Measurements from ENCODE around the gene TVP23B.

- PRO-cap, 2 experiments = no peak in any of the 2 experiments
Measured at GRCh38 chr17:18679411-18679650, 2.8 kb downstream of the FOXO3B start.

DNA sequence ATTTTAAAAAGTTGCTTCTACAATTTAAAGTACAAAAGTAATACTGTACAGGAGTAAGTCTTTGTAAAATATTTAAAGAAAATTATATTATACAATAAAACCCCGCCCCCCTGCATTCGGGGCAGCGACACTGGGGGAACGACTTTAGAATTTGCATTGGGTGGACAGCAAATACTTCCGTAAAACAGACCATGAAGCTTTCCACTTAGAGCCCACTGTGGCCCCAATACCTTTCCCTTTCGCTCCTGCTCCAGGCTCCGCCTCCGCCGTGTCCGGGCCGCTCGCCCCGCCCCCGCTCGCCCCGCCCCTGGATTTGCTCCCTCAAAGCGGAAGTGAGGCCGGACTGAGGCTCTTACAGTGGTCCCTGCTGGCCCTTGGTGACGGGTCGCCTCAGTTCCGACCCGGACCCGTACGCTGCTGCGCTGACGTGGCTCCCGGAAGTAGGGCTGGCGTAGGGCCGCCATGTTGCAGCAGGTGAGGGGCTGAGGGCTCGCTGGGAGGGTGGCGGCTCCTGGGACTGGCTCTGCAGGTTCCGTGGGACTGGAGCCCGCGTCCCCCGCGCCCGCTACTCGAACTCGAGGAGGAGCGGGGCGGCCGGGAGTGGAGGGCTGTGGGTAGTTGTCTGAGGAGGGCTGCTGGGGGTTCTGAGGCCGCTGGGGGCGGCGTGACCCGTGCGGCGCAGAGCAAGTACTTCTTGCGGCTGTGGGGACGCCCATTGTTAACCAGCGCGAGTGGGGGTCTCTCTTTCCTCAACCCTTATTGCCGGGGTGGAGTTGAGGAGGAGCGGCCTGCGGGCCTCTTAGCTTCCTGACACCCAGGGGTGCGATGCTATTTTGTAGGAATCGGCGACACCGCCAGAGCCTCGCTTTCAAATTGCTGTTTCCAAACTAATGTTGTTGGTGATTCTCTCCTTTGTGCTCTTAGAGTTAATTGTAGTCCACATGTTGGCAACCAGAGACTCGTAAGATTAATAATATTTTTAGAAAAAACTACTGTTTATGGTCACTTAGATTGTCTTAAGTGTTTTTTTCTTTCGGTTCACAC is at the start of gene TVP23B:
TSS of gene TVP23B (plus strand) at position 352 of the 1,044 bp plus-strand sequence.
- PRO-cap, 2 experiments = peak in 2 of 2 experiments; most common plus-strand start position 197 of the sequence (in 1); most common minus-strand start position 146 of the sequence (in 1)

DNA sequence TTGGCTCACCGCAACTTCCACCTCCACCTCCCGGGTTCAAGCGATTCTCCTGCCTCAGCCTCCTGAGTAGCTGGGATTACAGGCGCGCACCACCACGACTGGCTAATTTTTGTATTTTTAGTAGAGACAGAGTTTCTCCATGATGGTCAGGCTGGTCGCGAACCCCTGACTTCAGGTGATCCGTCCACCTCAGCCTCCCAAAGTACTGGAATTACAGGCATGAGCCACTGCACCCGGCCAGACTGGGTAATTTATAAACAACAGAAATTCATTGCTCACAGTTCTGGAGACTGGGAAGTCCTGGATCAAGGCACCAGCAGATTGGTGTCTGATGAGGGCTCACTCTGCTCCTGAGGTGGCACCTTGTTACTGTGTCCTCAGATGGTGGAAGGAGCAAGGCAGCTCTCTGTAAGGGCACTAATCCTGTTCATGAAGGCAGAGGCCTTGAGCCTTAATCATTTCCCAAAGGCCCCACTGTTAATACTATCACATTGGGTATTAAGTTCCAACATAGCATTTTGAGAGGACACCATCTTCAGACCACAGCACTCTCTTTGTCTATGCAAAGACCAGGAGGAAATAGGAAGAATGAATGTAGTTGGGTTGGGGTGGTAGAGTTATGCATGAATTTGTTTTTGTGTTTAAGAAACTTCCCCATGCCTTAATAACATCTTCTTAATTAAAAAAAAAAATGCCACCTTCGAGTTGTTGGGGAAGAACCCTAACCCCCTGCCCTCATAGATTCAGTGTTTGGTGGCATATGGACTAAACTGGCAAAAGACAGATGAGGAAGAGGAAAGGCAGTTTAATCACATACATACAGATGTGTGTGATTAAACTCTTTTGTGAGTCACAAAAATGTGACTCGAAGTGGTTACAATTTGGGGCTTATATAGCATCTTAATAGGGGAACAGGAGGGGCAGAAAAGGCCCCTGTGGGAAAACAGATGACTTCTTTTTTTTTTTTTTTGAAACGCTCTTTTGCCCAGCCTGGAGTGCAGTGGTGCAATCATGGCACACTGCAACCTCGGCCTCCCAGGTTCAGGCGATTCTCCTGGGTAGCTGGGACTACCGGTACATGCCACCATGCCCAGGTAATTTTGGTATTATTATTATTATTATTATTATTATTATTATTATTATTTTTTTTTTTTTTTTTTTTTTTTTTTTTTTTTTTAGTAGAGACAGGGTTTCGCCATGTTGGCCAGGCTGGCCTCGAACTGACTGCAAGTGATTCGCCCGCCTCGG is 35.1 kb upstream of the SLC5A10 start:
- PRO-cap, 2 experiments = no peak in any of the 2 experiments

GRCh38 chr17:18950880-18951243 is 1.1 kb upstream of the SLC5A10 start:
- PRO-cap, 2 experiments = no peak in any of the 2 experiments

GRCh38 chr17:18955652-18955851 is 3.6 kb downstream of the SLC5A10 start:
- PRO-cap, 2 experiments = peak in 2 of 2 experiments; most common minus-strand start chr17:18955722 (in 2)

DNA sequence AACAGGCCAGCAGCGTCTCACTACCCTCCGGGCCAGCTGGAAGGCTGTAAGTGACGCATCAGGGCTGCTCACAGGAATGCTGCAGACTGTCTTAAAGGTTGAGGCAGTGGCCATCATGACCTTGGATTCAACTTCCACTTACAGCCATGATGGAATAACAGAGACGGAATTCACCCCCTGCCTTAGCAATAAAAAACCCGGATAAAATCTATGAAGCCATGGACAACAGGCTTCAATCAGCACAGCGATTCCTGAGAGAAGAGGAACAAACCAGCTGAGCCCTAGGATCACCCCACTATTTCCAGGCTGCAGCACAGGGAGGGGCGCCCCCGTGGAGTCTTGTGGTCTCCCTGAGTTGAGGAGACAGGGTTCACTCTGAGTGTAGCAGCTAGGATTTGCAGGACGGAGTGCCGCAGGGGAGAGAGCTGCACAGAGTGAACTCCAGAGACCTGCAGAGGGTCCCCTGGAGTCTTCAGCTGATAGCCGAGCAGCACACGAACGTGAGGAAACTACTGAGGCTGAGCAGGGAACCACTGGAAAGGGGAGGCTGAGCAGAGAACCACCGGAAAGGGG is 10.5 kb downstream of the FAM83G start:
- PRO-cap, 2 experiments = no peak in any of the 2 experiments

- PRO-cap, 2 experiments = no peak in any of the 2 experiments
Measured at GRCh38 chr17:19021400-19022018, 16.9 kb upstream of the FAM83G start.

DNA sequence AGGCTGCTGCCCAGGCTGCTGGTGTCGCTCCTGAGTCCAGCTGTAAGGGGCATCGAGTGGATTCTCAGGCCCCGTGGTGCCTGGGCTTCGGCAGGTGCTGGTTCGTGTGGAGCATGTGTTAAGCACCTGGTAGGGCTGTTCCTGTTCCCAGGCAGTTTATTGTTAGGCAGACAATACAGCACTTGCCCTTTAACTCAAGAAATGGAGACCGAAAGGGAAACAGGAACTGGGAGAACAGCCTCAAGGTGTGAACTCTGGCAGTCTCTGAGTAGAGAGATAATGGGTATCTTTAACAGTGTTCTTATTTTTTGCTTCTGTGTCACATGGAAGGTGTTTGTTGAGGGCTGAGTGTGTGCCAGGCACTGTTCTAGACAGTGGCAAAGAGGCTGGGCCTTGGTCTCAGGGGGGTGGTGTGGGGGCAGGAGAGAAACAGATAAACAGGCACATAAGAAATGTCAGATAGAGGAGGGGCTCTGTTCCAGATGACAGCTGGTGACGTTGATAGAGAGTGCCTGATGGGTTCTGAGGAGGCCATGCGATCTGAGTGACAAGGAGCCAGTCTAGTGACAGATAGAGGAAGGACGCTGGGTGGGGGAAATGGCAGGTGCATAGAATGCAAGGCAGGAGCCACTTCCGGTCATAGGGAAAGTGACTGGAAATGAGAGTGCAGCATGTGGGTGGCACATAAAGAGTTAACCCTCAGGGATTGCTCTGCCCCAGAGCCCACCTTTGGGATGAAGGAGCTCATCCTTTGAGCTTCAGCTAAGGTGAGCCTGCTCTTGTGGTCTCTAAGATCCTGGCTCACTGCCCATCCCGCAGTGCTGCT is 33.8 kb downstream of the EPN2 start:
- PRO-cap, 2 experiments = no peak in any of the 2 experiments

GRCh38 chr17:19282962-19283719 is 46.0 kb downstream of the EPN2 start:
- PRO-cap, 2 experiments = no peak in any of the 2 experiments

DNA sequence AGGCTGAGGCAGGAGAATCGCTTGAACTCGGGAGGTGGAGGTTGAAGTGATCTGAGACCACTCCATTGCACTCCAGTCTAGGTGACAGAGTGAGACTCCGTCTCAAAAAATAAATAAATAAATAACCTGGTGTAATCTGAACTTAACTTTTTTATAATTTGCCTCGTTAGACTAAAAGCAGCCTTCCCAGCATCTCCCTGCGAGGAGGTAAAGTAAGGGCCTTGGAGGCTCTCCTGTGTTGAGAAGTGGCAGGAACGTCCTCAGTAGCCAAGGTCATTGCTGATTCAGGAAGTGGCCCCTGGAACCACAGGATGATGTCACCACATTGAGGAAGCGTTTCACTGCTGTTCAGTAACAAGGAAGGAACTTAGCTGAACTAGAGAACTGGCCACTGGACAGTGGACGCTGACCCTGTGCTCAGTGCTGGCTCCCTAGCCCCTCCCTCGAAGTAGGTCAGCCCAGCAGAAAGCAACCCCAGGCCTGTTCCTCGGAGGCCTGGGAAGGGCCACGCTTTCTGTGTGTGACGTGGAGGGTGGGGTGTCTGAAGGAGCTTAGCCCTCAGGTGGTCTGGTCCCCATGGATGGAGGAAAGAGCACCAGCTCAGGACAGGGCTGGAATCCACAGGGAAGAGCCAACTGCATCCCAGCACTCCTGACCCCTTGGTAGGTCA is 58.4 kb downstream of the B9D1 start:
- PRO-cap, 2 experiments = no peak in any of the 2 experiments

DNA sequence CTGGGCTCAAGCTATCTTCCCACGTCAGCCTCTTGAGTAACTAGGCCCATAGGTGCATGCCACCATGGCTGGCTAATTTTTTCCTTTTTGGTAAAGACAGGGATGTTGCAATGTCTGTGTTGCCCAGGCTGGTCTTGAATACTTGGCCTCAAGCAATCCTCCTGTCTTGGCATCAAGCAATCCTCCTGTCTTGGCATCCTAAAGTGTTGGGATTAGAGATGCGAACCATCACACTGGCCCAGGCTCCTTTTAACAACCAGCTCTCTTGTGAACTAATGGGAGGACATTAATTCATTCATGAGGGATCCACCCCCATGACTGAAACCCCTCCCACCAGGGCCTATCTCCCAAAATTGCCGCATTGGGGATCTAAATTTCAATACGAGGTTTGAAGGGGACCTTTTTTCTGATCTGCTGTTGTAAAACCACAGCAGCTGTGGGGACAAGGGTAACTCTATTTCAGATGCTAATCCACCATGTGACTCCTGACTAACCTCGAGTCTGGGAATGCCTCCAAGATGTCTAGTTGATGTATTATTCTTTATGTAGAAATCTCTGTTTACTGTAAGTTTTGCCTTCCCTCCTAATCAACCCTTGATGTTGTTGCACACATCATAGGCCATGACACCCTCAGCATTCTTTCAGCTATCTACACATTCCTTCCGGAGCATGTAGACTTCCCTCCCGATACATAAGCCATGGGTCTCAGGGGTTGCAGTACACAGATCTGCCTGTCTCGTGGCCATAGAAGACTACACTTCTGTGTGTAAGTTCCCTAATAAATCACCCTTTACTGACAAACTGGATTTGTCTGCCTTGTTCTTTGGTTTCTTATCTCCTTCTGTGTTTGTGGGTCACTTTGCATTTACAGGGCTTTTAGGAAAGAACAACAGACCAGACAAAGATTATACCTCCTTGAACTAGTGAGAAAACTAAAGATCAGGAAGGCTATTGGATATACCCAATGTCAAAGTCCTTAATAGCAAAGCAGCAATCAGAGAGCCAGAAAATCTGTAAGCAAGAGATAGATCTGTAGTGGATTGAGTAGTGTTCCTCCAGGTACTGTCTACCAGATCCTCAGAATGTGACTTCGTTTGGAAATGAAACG is 37.7 kb downstream of the RNF112 start:
- PRO-cap, 2 experiments = no peak in any of the 2 experiments

DNA sequence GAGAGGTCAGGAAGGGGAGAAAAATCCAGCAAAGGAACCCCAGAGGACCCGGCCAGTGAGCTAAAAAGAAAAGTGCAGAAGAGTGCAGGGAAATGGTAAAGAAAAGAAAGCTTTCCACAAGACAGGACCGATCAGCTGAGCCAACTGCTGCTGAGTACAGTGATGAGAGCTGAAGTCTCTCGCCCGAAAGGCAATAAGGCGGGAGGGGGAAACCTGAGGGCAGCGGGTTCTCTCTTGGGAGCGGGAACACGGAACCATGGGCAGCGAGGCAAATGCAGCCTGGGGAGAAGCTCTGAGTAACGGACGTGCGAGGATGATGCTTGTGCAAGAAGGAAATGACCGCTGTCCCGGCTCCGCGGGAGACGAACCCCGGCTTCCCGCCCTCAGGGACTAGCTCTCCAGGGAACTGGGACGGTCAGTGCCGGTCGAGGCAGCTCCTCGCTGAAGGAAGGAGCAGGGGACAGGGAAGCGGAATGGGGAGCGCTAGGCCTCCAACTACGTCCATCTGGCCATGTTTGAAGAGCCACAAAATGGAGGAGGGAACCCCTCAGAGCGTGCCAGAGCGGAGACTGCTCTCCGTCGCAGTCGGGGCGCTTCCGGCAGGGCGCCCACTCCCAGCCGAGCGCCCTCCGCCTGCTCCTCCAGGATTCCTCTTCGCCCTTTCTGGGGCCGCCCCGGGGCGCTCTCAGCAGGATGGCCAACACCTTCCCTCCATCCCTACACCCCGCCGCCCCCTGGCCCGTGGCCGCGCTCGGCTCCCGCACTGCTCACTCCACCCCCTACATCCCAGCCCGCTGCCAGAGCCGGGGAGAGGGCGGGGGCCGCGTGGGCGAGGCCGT is 480 bp upstream of the ALDH3A2 start:
- PRO-cap, 2 experiments = peak in 2 of 2 experiments; most common plus-strand start position 299 of the sequence (in 2); most common minus-strand start position 571 of the sequence (in 2)

DNA sequence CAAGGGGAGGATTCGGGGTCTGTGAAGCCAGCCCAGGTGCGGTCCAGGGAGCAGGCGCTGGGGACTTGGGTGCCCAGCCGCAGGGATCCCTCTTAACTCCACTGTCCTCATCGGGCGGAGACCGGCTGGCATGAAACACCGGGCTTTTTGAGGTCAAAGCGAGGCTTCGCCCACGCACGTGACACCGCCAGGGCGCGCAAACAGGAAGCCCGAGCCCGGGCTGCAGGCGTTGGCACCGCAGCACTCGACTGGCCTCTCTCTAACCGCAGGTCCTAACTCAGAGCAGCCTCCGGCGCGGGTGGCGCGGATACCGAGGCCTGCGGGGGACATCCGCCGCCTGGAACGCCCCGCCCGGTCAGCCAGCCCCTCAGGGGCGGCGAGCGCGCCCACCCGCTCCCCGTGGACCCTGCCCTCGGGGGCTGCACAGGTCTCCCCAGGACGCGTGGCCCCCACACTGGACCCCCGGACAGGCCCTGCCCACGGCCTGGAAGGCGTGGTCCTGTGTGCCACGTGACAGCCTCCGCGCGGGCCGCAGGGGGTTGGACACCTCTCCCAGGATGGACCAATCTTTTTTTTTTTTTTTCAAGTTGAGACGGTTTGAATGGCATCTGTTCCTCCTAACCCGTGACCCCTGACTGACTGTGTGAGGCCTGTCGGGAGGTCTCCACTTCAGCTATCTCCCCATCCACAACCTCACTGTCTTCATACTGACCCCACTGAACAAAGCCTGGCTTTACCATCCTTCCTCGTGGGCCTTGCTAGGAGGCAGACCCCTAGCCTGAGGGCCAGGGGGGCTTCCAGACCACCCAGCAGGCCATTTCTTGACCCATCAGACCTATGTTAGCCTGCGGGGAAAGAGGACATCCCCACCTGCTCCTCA is 8.3 kb upstream of the SLC47A2 start:
- PRO-cap, 2 experiments = no peak in any of the 2 experiments

DNA sequence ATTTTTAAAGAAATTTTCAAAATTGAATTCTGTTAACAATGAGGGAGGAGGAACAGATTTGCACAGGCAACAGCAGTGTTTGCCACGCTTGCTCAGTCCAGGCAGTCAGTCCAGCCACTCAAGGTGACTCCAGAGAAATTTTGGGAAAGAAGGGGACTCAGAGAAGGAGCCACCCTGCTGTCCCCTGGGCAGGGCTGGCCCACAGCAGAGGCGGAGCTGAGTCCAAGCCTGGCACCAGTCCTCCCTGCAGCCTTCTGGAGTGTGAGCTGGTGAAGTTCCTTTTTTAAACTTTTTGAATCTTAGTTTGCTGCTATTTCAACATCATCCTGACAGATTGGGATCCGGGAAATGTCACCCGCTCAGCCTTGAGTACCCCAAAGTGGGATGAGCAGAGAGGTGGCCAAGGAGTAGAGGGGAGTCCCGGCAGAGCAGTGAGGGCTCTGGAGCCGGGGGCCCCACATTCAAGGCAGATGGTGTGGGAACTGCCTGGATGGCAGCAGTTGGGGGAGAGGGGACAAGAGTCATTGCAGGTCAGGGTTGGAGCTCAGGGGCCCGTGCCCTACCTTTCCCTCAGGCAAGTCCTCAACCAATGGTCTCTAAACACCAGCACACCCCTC is 14.6 kb upstream of the SLC47A2 start:
- PRO-cap, 2 experiments = no peak in any of the 2 experiments

GRCh38 chr17:19905036-19905467 is 37.3 kb upstream of the ULK2 start:
- PRO-cap, 2 experiments = no peak in any of the 2 experiments

DNA sequence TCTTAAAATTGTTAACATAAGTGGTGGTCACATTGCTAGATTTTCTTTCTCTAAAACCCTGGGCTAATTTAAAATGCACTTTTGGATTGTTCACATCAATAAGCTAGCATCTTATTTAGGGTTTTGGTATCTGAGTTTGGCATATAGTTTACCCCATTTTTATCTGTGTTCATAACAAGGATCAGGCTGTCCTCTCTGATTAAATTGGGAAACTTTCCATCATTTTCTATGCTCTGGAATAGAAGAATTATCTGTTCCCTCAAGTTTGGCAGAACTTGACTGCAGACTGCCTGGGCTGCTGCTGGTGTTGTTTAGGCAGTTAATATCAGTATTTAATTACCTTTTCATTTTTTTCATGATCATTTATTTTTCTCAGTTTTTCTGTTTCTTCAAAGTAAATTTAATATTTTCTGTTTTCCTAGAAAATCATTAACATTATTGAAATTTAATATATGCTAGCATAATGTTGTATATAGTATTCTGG is 1.8 kb downstream of the SPECC1 start:
- PRO-cap, 2 experiments = no peak in any of the 2 experiments

DNA sequence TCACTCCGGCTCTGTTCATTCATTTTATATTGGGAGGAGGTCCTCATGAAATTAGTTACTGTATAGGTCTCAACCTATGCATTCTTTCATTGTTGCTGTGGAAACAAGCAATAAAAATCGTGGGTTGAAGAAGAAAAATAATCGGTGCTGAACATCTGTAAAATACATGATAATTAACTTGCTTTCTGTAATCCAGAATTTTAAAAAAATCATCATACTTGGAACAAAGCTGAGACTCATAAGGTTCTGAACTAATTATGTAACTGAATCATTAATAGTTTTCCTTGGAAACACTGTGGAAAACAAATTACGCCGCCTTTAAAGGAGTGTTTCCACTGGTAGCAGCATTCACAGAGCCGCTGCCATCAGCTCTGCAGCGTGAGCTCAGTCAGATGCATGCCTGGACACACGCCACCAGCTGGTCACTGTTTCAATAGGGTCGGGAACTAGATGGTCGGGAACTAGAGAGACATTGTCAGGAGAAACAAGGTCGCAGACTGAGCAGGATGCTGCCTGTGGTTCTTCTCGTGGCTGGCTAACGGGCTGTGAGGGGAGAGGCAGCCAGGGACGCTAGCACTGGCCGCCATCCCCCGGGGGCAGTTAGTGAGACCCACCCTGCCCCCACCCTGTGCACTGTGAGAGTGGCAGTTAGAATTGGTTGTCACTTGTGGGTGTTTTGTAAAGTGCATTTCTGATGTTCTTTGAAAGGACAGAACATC is 86.1 kb downstream of the SPECC1 start:
- PRO-cap, 2 experiments = no peak in any of the 2 experiments

- PRO-cap, 2 experiments = no peak in any of the 2 experiments
Measured at GRCh38 chr17:20156937-20157028, 147.6 kb downstream of the SPECC1 start.

DNA sequence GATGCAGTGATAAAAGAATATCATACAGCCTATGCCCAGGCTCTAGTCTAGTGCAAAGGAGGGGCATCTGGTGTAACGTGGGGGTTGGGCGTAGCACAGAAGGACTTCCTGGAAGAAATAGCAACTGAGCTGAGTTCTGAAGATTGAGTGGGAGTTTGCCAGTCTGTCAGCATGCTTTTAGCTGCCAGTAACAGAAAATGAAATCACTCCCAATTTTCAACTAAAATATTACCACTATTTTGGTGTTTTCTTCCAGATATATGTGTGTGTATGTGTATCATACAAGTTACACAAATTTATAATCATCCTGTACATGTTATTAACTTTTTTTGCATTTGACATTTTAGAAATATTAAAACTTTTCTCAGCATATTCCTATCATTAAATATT is 197.0 kb downstream of the SPECC1 start:
- PRO-cap, 2 experiments = no peak in any of the 2 experiments

DNA sequence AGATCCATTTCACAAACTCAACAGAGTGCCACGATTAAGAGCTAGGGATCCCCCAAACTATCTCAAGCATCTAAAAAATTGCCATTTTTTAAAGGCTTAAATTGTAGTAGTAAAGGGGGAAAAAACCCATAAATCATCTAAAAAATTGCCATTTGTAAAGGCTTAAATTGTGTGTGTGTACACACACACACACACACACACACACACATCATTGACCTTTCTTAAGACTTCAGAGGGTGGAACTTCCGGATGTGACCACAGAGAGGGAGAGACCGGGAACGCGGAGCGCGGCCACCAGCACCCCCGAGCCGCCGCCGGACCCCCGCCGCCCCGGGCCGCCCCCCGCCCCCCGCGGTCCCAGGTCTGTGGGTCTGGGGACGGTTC is 9.1 kb downstream of the CDRT15L2 start:
- PRO-cap, 2 experiments = no peak in any of the 2 experiments

Measured in cytotoxic T cell (primary cell).